Duodenum (tissue), 1 donor: ENCODE results near the gene LRP2BP.

DNA sequence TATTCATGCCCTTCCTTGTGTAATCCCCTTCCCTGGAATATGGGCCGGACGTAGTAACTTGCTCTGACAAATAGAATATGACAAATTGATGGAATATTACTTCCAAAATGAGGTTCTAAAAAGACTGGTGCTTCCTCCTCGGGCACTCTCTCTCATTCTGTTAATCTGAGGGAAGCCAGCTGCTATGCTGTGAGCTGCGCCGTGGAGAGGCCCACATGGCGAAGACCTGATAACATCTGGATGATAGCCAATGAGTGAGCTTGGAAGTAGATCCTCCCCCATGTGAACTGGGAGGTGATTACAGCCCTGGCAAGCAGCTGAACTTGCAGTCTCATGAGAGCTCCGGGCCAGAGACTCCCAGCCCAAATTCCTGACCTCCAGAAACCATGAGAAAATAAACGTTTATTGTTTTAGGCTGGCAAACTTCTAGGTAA is 27.2 kb upstream of the SLC25A4 start:
- PRO-cap = unidirectional peak, minus-strand start at position 159 of the sequence

DNA sequence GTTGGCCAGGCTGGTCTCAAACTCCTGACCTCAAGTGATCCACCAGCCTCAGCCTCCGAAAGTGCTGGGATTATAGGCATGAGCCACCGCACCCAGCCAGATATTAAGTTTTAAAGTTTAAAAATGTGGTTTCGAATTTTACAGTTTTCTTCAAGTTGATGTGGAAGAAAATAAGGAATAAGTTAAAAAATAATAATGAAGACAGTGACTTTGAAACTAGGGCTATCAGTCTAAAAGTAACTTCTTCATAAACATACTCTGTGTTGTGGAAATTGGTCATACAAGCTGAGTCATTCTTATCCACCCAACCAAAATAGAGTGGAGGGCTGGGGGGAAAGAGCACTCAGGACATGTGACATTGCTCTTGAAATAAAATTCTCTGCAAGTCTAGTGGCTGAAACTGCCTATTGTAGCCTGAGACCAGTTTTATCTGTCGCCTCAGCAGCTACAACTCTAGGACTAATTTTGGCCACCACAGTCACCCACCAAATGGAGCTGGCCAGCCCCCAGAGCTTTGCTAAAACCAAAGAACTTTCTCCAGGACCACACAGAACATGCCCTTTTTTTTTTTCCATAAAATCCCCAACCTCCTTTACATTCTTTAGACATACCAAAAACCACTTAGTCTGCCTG is 23.2 kb upstream of the SLC25A4 start:
- PRO-cap = no peak

DNA sequence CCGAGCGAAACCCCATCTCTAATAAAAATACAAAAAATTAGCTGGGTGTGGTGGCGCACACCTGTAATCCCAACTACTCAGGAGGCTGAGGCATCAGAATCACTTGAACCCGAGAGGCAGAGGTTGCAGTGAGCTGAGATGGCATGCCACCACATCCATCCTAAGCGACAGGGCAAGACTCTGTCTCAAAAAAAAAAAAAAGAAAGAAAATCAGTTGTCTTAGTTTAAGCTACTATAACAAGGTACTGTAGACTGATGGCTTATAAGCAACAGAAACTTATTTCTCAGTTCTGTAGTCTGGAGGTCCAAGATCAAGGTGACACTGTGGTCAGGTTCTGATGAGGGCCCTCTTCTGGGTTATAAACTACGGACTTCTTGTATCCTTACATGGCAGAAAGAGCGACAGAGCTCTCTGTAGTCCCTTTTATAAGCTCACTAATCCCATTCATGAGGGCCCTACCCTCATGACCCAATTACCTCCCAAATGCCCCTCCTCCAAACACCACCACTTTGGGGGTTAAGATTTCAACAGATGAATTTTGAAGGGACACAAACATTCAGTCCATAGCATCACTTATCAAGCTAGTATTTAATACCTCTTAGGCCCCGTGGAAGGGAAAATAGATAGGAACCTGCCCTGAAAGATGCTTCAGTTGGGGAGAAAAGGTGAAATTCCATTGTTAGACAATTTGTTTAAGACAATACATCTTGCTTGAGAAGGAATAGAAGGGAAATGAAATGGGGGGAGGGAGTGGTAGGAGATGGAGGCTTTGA is 4.9 kb downstream of the SLC25A4 start:
- PRO-cap = no peak

DNA sequence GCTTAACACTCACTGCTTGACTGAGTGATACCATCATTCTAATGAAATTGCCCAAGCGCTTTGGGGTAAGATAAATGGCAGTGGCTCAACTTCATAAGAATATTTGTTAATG is 1.5 kb downstream of the SNX25 start:
- PRO-cap = no peak

DNA sequence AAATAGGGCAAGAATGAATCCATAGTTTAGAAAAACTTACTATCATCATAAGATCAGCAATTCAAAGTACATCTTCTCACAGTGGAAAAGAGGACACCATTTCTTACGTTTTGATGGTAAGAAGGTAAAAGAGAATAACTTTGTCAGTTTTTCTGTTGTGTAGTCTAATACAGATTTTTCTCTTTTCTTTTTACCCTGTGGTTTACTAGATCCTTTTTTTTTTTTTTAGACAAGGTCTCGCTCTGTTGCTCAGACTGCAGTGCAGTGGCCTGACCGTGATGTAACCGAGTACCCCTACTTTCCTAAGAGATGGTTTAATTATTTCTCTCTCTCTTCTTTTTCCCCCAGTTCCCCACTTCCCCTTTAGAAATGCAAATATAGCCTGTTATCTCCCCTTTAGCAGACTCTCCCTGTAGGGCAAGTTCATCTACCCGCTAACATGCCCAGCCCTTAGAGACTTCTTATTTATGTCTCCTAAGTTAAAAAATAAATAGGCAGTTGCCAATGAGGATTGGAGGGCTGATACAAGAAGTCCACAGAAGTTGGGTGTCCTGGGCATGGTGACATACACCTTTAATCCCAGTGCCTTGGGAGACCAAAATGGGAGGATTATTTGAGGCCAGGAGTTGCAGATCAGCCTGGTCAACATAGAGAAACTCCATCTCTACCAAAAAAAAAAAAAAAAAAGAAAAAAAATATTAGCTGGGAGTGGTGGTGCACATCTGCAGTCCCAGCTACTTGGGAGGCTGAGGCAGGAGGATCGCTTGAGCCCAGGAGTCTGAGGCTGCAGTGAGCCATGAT is 4.5 kb downstream of the SNX25 start:
- PRO-cap = no peak

DNA sequence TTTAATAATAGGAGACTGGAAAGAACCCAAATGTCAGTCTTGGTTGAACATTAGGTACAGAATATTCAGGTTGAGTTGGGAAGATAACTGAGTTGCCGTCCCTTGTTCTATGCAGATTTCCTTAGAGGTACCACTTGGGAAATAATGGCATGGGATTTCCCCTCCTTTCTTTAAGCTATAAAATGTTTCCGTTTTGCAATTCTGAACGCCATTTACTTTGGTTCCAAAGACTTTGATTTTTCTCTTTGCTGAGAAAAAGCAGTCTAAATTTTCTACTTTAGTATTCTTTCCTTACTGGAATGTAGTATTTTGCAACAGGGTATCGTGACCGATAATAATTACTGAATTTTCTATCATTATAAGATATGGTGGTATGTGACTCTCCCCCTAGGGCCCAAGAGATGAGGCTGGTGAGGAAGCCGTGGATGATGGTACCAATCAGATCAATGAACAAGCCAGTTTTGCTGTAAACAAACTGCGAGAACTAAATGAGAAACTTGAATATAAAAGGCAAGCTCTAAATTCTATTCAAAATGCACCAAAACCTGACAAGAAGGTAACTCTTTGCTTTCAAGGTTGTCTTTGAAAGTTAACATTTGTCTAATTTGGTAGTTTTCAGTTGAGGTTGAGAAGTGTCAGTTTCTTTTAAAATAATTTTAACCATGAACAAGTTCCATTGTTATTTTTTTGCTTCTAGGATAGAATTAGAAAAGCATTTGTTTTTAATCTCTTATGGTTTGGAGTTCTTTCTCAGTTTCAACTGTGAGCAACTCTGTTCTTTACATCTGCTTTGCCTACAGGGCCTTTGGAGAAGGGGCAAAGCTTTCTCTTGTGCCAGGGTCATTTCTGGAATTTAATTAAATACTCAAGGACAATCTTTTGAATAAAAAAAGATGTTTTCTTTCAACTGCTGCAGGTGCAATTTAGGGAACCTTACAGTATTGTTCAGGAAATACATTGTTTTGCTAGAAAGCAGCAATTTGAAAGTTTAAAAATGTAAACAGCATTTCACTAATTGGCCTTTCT is 63.2 kb downstream of the LRP2BP start:
- PRO-cap = no peak

GRCh38 chr4:185395686-185396143 is at the start of gene LRP2BP:
Gene LRP2BP (minus strand): TSS chr4:185395924.
- PRO-cap = bidirectional peak, plus-strand start at chr4:185396033, minus-strand start at chr4:185395901

- PRO-cap = no peak
Measured at GRCh38 chr4:185411584-185412094, 14.1 kb downstream of the UFSP2 start.

DNA sequence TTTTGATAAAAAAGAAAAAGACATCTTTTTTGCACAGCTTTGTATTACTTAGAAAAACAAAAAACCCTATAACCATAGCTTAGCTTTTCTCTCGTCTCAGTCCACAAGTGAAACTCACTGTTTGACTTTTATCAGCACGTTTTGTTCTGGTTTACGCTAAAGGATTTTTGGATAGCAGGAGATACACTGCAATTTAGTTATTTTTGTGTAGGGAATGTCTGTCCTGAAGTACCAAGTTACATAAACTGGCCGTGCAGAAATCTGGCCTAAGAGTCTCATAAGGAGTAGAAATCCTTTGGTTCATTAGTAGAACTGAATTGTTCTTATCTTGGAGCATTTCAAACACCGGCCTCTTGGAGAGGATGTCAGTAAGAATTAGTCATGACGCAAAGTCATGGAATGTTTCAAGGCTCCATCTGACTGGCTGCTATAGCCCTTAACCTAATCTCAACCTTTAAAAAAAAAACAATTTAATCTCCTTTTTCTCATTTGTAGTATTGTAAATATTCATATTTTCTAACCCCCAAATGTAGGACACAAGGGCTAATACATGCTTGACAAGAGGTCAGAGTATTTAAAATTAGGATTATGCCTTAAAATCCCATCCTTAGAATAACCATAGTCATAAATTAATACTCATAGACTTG is 15.2 kb downstream of the PDLIM3 start:
- PRO-cap = no peak

GRCh38 chr4:185576484-185577213 is 41.3 kb upstream of the PDLIM3 start:
- PRO-cap = no peak

DNA sequence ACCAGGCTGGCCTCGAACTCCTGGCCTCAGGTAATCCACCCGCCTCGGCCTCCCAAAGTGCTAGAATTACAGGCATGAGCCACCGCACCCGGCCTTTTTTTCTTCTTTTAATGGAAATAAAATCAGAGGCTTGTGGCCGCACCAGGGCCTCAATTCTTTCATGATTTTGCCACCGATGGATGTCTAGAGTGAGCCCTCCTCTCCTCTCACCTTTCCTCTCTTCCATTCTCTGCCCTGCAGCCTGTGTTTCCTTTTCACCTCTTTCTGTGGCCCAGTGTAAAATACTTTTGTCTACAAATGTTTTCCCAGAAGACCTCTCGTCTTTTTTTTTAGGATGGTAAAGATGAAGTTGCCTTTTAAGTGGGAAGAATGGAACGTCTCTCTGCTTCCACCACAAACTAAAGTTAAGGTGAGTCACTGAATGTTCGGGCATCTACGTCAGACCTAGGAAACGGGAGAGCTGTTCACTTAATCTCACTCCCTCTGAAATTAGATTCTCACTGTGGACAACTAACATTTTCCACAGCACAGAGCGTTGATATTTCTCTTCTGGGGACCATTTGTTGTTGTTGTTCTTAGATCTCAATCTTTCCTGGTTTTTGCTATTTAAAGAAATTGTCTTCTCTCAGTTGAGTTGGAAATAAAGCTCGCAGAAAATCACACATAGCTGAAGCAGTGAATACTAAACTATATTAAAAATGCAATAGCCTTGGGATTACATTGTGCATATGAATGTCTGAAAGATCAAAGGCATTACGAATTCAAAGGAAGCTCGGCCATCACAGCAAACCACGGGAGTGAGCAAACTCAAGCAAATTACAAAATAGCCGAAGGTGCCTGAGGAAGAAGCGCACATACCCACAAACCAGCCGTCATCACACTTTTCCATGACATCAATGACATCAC is 53.8 kb upstream of the PDLIM3 start:
- PRO-cap = no peak

- PRO-cap = no peak
Measured at GRCh38 chr4:185657210-185657837, 122.0 kb upstream of the PDLIM3 start.

DNA sequence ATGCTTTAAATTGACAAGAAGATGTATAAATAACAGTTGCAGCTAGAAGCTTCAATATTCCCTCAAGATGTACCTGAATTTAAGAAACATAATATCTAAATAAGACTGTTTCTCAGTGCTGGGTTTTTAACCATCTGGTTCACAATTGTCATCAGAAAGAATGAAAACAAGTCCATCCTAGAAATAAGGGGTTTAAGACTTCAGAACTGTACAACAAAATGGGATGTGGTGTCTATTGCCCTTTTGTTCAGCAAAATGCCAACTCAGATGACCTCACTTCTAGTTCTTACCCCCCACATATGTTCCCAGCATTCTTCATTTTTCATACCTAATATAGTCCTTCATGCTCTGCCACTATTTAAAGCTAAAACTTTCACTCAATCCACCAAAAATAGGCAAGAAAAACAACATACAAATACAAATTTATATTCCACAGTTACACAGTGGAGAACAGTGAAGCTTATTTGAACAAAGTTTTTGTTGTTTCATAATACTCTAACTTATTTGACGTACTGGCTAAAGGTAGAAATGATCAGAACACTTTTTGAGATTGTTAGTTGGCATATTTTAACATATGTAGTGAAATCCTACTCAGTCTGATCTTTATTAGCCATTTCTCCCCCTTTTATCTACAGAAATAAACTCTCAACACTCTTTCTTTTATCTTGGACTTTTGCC is 111.3 kb downstream of the SORBS2 start:
- PRO-cap = no peak

DNA sequence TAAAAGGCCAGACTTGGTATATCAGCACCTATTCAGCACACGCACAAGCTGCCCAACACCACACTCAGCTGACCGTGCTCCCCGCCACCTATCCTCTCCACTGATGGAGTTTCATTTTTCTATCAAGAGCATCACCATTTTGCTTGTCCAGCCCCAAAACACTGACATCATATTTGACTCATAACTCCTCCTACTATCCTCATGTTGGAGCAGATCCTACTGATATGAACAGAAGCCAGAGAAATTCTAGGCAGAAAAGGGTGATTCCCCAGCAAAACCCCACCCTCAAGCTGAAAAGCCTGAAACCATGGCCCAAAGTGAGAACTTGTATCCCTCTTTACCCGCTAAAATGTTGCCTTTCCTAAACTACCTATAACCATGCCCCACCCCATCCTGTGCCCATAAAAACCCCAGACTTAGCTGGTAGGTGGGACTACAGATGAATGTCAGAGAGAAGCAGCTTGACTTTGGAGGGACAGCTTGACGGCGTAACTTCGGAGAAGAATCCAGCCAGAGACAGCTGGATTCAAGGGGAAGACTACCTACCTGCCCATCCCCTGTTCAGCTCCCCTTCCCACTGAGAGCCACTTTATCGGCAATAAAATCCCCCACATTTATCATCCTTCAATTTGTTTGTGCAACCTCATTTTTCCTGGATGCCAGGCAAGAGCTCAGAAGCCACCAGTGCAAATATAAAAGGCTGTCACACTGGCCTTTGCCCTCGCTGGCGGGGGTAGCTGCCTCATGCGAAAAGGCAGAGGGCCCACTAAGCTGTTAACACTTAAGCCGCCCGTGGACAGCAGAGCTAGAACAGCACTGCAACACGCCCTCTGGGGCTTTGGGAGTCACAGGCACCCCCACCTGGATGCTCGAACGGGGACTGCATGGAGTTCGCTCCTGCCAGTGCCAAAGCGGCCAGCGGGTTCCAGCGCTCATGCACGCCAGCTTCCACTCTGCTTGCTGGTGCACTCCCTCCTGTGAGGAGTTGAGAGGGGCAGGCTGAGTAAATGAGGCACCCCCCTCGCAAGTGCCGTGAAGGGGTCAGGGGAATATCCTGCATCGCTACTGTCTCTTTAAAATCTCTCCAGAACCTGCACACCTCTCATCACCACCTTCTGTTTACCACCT is 99.8 kb downstream of the SORBS2 start:
- PRO-cap = no peak

DNA sequence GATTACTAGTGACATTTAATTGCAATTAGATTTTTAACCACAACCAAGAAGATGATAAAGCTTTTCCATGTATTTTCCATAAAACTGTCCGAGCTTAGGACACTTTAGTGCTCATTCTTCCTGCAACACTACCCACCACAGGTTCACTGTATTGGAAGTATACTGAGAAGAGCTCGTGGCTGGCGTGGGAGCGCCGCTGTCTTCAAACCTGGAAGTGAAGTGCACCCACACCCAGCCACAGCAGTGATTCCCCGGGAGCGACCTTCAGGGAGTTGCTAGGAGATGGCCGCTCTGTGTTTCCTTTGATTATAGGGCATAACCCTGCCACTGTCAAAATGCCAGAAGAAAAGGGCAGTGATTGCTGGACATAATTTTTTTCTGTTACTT is 95.0 kb downstream of the SORBS2 start:
- PRO-cap = no peak

DNA sequence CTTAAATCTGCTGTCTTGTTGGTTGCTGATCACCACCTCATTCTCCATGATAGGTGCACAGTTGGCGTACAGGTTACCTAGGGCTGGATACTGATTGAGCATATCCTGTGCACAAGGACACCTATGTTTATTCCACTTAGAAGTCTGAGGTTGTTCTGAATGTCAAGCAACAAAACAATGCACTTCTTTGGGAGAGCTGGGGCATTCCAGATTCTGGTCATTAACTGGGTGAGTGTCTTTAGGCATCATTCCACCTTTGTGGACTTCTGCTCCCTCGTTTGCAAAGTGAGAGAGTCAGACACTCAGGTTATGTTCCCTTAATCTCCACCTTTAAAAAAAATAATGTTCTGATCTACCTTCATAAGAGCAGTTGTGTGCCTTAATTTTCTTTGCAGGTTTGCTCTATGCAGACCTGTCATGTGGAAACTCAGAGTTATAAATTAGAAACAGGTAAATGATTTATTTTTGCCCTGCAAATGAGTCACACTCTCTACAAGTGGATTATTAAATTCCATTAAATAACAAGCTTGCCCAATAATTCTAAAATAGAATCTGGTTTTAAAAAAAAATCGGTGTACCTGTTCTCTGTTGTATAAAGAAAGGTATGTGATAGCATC is 93.4 kb downstream of the SORBS2 start:
- PRO-cap = no peak

GRCh38 chr4:185740707-185741083 is 71.3 kb downstream of the SORBS2 start:
- PRO-cap = no peak

GRCh38 chr4:185816873-185817928 is 5.2 kb upstream of the SORBS2 start:
- PRO-cap = no peak

GRCh38 chr4:185849377-185850088 is 37.5 kb upstream of the SORBS2 start:
- PRO-cap = no peak

DNA sequence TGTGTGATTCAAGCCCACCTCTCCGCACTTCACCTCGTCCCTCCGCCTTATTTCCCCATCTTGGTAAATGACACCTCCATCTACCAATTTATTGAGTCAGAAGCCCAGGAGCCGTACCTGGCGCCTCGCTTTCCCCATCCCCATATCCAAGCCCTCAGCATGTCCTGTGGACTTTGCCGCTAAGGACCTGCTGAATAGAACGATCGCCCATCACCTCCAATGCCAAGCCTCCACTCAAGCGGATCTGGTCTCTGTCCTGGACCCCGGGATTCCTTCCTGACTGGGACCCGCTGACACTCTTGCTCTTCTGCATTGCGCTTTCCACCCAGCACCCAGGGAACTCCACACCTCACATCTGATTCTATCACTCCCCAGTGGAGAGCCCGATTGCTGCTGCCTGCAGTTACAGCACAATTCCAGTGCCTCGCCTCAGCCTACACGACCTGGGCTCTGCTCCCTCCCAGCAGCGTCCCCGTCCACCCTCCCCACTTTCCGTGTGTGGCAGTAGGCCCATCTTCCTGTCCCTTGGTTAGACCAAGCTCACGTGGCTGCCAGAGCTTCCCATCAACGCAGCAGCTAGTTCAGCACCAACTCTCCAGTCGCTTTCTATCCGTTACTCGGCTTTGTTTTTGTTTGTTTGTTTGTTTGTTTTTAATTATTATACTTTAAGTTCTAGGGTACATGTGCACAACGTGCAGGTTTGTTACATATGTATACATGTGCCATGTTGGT is 66.5 kb upstream of the SORBS2 start:
- PRO-cap = no peak